T47D (cell line): ENCODE measurements around a stretch of chr5.

DNA sequence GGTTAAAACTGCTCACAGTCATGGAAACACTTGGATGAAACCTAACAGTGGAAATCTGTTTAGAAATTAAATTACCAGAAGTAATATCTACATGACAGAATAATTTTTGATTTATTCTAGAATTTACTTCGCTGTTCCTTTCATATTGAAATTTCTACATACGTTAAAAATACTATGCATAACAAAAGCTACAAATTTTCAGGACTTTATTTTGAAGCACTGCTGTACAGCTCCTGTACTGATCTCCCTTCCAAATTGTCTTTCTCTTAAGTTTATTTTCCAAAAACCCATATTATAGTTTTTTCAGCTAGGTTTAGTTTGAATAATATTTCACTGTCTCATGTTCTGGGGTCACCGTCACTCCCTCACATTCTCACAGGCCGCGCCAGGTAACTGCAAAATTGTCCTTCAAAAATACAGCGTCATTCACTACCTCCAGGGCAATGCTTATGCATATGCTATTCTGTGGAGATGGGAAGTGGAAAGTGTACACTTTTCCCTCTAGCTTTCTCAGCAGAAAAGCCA, 1.1 kb downstream of the NUDT12 start:
- RRBS: no CpG with 5 or more reads among the region's 6 CpGs

- RRBS: no CpG with 5 or more reads among the region's 2 CpGs
These were observed 890.1 kb upstream of the NUDT12 start for GRCh38 chr5:104452628-104453066.

DNA sequence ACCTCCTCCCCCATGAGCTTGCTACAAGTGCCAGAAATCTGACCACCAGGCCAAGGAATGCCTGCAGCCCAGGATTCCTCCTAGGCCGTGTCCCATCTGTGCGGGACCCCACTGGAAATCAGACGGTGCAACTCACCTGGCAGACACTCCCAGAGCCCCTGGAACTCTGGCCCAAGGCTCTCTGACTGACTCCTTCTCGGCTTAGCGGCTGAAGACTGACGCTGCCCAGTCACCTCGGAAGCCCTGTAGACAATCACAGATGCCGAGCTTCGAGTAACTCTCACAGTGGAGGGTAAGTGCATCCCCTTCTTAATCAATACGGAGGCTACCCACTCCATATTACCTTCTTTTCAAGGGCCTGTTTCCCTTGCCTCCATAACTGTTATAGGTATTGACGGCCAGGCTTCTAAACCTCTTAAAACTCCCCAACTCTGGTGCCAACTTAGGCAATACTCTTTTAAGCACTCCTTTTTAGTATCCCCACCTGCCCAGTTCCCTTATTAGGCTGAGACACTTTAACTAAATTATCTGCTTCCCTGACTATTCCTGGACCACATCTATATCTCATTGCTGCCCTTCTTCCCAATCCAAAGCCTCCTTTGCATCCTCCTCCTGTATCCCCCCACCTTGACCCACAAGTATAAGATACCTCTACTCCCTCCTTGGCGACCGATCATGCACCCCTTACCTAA, 690.0 kb downstream of the EFNA5 start:
- RRBS: no CpG with 5 or more reads among the region's 13 CpGs

- RRBS: no CpG with 5 or more reads among the region's 7 CpGs
These were observed 203.1 kb downstream of the EFNA5 start for GRCh38 chr5:107467516-107468086.

GRCh38 chr5:107474445-107474850, 196.3 kb downstream of the EFNA5 start:
- RRBS: no CpG with 5 or more reads among the region's 4 CpGs

- RRBS: no CpG with 5 or more reads among the region's 4 CpGs
These were observed 195.8 kb downstream of the EFNA5 start for GRCh38 chr5:107474851-107475520.

- RRBS: no CpG with 5 or more reads among the region's 7 CpGs
These were observed 128.3 kb downstream of the EFNA5 start for GRCh38 chr5:107542334-107542977.

- RRBS: no CpG with 5 or more reads among the region's 4 CpGs
These were observed 76.2 kb downstream of the EFNA5 start for GRCh38 chr5:107594389-107595117.

DNA sequence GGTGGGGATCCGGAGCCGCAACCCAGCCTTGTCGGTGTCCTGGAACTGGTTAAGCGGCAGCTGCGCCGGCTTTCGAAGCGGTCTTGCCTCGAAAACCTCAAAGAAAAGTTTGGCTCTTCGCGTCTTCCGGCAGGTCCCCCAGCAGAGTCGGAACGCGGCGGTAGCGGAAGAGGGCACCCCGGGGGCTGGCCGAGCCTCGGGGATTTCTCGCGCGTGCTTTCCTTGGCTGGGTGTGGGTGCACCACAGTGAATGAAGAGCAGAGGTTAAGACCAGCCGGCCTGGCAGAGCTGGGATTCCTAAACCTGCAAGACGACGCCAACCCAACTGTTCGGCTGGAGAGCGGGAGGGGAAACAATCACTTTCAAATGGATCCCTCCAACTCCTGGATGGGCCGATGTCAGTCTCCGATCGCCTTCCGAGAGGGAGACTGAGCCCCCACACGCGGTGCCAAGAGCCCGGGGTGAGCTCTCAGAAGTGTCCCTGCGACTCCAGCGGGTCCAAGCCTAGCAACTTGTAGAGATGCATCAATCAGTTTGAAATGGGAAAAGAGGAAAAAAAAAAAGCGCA, 718 bp upstream of the EFNA5 start:
- RRBS: 1% methylated on average over 24 of the region's 38 CpGs

- RRBS: 0% methylated on average over 2 of the region's 13 CpGs
These were observed 1.8 kb upstream of the EFNA5 start for GRCh38 chr5:107672578-107672871.

DNA sequence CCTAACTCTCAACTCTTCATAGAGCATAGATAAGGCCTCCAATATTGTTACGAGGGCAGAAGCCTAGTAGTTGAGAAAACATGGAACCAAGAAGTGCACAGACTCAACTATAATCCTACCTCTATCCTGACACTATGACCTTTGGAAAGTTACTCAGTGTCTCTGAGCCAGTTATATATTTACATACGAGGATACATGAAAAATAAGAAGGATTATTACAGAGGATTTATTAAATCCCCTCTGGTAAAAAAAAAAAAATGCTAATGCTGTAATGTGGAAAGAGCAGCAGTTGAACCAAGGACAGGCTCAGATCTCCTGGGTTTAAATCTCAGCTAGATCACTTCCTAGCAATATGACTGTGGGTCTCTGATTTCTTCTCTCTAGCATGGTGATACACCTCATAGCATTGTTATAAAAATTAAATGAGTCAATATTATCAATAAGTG, 299.9 kb downstream of the FBXL17 start:
- RRBS: no CpG with 5 or more reads among the region's 2 CpGs

DNA sequence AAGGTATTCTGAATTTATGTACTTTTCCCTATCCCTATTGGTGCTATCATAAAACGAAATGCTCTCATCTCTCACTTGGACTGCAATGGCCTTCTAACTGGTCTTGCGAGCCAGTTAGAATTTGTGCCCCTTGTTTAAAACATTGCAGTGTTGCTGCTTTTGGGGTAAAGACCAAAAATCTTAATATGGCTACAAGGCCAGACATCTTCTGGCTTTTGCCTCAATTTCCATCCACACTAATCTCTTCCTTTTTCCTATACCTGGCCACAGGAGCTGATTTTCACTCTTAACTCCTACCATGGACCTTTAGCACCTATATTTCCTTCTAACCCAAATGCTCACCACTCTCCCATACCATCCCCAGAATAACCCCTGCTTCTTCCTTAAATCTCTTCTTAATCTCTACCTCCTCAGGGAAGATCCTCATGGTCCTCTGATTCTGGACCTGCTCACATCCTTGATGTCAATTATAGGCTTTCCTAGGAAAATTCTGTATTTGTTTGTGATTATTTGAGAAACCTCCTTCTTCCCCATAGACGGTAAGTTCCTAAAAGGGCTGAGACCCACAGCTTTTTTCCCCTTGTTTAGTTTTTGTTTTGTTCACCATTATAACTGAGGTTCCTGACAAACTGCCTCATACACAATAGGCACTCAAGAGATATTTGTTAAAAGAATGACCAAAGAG, 292.6 kb downstream of the FBXL17 start:
- RRBS: no CpG with 5 or more reads among the region's 3 CpGs

DNA sequence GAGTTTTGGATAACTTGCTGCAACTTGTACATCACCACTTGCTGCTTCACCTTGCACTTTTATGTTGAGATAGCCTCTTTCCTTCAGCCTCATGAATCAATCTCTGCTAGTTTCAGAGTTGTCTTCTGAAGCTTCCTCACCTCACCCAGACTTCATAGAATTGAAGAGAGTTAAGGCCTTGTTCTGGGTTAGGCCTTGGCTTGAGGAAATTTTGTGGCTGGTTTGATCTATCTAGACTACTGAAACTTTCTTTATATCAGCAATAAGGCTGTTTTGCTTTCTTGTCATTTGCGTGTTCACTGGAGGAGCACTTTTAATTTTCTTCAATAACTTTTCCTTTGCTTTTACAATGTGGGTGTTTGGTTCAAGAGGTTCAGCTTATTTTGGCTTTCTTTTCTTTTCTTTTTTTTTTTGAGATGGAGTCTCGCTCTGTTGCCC, 12.9 kb downstream of the FER start:
- RRBS: no CpG with 5 or more reads among the region's 2 CpGs

DNA sequence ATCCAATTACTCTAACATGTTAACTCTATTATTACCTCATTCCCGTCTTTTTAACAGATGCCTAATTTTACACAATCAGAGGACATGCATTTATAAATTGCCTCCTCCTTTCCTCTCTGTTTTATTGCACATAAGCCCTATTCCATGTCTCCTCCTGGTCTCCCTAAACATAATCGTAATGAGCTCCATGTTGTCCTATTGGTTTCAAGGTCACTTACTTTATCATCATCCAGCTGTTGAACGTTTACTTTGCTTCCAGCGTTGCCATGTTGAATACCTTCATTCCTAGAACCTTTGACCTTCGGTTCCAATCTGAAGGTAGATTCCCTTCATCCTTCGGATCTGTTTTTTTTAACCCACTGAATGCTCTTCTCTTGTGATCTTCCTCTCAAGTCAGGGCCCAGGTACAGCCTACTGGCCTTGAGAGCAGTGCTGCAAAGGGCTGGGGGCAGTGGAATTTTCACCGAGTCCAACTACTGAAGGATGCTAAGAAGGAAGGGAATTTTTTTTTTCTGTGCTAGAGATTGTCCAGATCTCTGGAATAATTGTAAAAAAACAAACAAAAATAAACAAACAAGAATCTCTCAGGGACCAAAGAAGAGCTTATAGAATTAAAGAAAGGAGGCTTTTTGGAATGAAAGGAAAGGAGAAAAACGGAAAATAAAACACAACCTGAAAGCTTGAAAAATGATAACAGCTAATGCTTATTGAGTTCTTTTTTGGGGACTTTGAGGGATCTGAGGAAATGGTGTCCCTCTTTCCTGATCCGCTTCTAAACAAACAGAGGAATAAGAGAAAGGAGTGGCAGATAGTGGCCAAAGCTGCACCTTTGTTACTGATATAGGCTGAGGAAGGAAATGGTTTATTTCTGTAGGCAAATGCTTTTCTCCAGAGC, 84.1 kb downstream of the PJA2 start:
- RRBS: no CpG with 5 or more reads among the region's 9 CpGs

DNA sequence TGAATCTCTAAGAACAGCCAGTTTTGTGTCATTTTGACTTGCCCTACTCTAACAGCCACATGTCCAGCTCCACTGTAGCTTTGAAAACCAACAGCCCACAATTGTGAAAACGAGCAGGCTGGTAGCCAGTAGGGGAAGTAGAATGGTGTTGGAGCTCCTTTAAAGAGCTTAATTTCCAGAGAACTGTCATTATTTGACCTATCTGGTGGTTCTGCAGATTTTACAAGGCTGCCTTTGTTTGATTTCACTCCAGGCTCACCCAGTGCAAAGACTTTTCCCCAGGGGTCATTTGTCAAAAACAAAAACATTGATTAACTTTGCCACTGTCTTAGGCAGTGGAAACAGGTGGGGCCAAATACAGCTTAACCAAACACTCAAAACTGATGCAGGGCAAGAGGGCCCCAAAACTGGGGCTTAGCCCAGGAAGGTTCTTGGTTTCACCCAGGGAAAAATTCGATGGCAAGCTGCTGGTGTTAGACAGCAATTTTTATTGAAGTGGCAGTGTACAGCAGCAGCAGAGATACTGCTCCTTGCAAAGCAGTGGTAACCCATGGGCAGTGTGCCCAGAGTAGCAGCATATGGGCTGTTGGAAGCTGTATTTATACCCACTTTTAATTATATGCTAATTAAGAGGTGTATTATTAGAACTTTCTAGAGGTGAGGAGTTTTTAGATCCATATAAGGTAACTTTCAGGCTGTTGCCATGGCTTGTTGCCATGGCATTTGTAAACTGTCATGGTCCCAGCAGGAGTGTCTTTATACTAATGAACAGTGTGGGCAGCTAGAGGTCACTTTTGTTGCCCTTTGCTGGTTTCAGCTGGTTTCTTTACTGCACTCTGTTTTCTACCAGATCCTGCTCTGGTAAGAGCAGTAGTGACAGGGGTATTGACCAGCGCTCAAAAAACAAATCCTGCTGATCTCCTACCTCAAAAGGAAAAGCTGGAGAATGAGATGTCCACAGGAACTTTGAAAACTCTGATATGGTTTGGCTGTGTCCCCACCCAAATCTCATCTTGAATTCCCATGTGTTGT, 3.5 kb upstream of the PJA2 start:
- RRBS: no CpG with 5 or more reads among the region's 3 CpGs

DNA sequence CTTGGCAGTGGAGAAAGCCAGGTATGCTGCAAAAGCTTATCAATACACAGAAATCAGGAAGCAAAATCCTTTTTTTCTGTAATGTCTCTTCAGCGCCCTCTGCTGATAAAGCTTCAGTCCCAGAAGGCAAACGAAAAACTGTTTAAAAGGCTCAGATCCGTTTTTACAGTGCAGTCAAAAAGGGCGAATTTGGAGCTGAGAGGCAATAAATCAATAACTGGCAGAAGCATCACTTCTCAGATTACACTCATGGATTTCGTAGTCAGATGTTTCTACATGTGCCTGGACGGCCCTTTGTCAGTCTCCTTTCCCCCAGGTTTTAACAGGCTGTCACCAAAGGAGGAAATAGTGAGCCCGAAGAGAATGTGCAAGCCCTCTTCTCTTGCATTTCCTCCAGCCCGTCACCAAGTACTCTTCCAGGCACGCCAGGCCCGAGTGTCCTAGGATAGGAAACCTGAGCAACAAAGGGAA, 1.0 kb upstream of the MAN2A1 start:
- RRBS: no CpG with 5 or more reads among the region's 10 CpGs

- RRBS: 2% methylated on average over 17 of the region's 37 CpGs
These were observed 820 bp downstream of the MAN2A1 start for GRCh38 chr5:109690582-109690911.

- RRBS: no CpG with 5 or more reads among the region's 2 CpGs
These were observed 50.2 kb downstream of the MAN2A1 start for GRCh38 chr5:109739642-109740589.

DNA sequence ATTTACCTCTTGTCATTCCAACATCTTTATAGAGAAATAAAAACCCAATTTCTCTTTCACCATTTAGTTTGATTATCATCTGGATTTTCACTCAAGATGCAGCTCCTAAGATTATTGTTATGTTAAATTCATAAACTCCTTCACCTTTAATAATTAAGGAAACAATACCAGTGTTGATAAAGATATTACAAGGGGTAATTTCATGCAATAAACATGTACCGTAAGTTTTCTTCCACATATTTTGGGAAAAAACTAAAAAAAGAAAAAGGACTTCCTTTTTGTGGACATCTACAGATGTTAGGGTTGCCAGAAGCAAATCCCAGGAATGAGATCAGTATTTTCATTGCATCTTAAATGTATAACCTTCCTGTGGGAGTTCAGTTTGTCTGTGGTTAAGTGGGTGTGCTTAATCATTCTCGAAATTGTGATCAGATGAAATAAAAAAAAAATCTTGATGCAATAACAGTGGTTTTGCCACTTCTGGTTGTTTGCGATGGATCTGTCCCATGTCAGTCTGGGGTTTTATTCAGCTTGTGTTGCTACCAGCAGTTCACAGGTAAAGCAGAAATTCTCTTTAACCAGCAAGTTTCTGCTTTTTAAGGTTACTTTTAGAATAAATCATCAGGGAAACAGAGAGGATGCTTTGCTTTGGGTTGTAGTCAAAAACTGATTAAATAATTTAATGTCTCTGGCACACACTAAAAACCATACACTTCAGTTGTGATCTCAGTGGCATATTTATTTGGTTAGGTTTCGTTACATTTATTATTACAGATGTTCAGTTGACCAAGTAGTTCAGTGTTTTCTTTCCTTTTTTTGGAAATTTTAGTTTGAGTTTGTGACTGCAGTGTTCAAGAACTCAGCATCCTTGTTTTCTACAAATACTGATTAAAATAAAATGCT, 179.0 kb downstream of the MAN2A1 start:
- RRBS: no CpG with 5 or more reads among the region's 4 CpGs